Hematopoietic multipotent progenitor cell (in vitro differentiated cells): ENCODE measurements around a stretch of chr1.

GRCh38 chr1:38475839-38476908, 383.4 kb downstream of the RRAGC start:
- CAGE, long polyA plus RNA: no peak

- CAGE, long polyA plus RNA: no peak
These were observed 360.9 kb downstream of the RRAGC start for GRCh38 chr1:38498677-38499103.

DNA sequence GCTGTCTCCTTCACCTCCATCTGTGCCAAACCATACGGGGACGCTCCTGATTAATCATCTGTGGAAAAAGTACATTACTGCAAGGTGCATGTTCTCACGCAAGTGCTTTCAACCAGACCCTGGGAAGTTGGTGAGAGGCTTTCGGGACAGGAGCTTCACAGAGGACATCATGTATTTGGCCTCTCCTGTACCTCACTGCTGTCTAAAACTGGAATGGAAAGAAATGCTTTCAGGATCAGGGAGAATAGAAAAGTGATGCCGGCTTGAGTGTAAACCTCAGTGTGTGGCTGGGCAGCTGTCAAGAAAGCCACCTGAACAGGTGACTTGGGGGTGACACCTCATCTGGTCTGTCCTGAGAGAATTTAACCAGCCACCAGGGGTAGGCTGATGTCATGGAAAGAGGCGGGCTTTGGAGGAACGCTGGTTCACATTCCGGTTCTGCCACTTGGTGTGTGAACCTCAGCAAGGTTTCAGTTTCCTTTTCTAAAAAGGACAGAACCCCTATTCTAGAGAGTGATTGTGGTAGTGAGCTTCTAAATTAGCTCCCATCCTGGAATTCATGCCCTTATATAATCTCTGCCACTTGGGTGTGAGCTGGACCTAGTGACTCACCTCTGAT, 332.4 kb downstream of the RRAGC start:
- CAGE, long polyA plus RNA: no peak

GRCh38 chr1:39005118-39005727, 14.1 kb downstream of the AKIRIN1 start:
- CAGE, long polyA plus RNA: no peak

GRCh38 chr1:39089913-39090582, 63.9 kb downstream of the NDUFS5 start:
- CAGE, long polyA plus RNA: no peak

GRCh38 chr1:39110485-39111315, 84.5 kb downstream of the NDUFS5 start:
- CAGE, long polyA plus RNA: no peak

- CAGE, long polyA plus RNA: no peak
These were observed 88.9 kb upstream of the MACF1 start for GRCh38 chr1:39115357-39116292.

- CAGE, long polyA plus RNA: no peak
These were observed 77.1 kb upstream of the MACF1 start for GRCh38 chr1:39127358-39127874.

DNA sequence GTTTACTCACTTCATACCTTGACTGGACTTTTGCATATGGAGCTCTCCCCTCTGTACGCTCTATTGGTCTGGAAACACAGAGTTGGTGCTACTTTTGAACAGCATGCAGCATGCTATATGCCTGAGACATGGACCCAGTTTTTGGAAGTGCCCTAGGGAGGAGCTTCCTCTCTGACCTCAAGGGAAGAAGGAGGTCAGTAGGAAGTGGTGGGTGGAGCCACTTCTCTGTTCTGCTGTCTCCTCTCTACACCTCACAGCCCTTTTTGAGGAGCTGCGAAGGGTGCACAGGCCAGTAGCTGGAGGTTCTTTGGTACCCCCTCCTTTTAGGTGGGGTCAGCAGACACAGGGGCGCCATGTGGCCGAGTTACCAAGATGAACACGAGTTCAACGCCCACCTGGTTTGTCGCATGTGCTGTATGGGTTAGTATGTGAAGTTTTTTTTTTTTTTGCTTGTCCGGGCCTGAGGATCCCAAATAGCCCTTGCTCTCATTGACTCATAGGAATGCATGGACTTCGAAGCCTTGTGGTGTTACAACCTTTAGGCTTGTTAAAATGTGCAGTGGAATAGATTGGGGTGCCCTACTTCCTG, 10.6 kb downstream of the MACF1 start:
- CAGE, long polyA plus RNA: no peak

- CAGE, long polyA plus RNA: no peak
These were observed 16.2 kb downstream of the MACF1 start for GRCh38 chr1:39220739-39221035.

DNA sequence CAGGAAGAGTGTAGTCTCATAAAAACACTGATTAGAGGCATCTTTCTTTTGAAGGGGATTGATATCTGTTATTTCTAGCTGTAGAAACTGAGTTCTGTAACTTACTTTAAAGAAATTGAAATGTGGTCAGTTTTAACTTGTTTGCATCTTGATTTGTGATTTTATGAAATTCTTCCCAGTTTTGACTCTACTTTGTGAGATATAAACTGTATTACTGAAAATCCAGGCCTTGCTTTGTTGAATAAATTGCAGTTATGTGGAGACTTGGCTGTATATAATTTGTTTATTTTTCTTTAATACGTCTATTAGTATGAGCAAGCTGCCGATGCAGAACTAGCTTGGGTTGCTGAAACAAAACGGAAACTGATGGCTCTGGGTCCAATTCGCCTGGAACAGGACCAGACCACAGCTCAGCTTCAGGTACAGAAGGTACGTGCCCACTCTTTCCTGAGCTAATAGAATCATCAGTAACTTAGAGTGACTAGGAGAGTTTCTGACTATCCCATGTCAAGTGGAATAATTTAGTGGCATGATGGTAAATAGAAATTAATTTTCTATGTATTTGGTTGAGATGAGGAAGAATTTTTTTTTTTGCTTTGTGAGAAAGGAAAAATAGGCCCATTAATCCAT, 59.1 kb upstream of the BMP8A start:
- CAGE, long polyA plus RNA: no peak

- CAGE, long polyA plus RNA: no peak
These were observed 50.5 kb upstream of the BMP8A start for GRCh38 chr1:39440780-39441497.

- CAGE, long polyA plus RNA: no peak
These were observed 15.3 kb downstream of the PABPC4 start for GRCh38 chr1:39560880-39562089.

GRCh38 chr1:39571021-39571503, 5.5 kb downstream of the PABPC4 start:
- CAGE, long polyA plus RNA: no peak

DNA sequence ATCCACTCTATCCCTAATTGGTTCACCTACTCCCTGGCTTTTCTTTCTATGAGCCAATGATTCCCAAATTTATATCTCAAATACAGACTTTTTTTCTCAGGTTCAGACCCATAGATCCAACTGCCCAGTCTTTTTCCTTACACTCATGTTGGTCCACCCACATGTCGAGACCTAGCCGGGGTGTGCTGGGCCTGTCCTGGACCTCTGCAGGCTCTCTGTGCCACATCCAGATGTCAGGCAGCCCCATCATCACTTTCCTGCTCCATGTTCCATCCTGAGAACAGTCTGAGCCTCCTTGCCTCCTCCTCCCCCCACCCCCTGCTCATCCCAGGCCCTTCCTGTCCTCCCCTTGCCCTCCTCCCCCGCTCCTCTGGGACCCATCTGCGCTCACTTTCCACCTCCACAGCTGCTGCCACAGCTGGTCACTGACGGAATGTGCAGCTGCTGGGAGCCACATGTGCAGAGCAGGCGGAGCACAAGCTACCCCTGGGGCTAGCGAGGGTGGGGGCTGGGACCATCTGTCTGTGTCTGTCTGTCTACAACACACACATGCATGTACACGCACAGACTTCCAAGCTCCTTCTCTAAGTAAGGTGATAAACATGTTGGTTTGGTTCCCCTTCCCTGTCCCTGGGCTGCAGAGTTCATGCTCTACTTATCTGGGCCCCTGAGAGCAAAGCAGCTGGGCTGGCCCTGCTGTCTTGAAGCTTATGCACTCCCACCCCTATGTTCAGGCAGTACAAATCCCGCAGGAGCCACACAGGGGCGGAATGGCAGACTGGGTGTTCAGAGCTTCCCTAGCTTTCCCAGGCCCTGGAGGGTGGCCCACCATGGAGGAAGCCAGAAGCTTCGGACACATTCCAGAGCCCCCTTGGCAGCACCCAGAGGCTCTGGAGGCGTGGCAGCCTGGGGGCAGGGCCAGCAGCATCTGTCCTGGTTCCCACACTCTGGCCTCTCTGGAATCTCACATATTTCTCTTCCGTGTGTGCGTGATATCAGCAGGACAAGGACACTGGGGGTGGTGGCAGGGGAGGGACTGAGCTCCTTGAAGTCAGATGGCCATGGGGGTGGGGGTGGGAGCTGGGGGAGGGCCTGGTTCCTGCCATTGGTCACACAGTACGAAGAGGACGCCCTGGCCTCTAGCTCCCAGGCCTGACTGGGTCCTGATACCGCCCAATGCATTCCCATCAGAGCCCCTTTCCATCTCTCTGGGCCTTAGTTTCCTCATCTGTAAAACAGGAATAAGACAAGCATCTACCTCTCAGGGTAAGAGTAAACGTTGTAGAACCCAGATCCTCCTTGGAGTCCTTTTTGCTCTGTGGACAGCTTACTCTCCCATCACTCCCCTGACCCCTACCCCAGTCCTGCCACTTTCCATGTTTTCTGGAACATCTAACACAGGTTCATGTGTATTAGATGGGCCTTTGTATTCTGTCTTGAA, 7.0 kb upstream of the HEYL start:
- CAGE, long polyA plus RNA: no peak

DNA sequence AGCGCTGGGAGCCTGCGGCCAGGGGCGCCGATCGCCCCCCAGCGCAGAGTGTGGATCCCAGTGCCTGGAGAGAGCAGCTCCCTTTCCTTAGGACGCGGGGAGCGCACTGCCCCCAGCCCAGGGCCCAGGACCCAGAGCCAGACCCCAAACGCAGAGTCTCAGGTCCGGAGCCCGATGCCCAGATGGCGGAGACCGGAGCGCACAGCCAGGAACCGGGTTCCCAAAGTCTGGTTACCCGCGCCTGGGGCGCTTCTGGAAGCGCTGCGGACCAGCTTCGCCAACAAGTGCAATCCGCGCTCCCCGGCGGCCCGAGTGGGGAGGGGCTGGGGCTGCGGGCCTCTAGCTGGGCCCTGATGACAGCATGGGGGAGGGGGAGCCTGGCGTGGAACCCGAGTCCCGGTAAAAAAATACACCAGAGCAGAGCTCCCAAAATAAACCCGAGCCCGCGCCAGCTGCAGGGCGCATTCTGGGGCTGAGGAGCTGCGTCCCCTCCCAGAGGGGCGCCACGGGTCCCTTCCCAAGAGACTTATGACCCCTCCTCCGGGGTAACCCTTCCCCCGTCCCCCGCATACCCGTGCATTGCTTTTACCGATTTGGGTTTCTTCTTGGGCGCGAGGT, 483 bp downstream of the NT5C1A start:
- CAGE, long polyA plus RNA: no peak

GRCh38 chr1:39683676-39684447, 7.4 kb downstream of the HPCAL4 start:
- CAGE, long polyA plus RNA: no peak

GRCh38 chr1:39799778-39799977, 11.0 kb upstream of the BMP8B start:
- CAGE, long polyA plus RNA: no peak

- CAGE, long polyA plus RNA: no peak
These were observed 37.7 kb downstream of the TRIT1 start for GRCh38 chr1:39845290-39846250.

DNA sequence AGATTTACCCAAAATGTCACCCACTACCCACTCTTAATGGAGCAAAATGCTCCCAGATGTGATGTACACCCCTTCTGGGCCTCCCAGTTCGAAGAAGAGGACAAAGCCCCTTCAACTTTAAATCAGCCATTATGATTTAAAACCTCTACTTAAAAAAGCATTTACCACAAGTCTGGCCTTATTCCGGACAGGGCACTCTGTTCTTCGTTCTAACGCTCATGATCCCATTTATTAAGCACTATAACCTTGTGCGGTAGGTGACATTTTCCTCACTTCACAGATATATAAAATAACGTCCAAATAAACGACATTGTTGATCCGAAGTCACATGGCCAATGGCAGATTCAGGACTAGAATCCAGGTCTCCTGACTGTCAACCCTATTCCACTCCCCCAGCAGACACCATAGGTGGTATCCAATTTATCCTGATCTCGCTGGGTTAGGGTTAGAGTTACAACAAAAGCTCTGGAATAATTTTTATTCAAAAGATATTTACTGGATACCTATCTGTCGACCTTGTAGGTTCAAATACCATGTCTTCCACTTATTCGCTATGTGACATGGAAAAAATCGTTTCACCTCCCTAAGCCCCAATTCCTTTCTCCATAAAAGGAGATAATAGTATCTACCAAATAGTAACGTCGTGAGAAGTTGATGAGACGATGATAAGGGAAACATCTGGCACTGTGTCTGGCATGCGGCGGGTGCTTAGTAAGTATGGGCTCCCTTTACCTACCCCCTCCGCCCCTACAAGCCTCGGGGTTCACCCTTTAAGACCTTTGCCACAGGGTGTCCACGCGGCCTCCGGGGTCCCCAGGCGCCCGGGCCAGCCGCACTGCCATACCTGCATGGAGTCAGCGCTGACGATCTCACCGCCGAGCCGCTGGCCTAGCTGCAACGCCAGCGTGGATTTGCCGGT, 571 bp downstream of the TRIT1 start:
- CAGE, long polyA plus RNA: no peak